ENCODE measurements around a stretch of chr16.

GRCh38 chr16:10368-10972 is 42.9 kb downstream of the POLR3K start:
- PRO-cap, result no peak

DNA sequence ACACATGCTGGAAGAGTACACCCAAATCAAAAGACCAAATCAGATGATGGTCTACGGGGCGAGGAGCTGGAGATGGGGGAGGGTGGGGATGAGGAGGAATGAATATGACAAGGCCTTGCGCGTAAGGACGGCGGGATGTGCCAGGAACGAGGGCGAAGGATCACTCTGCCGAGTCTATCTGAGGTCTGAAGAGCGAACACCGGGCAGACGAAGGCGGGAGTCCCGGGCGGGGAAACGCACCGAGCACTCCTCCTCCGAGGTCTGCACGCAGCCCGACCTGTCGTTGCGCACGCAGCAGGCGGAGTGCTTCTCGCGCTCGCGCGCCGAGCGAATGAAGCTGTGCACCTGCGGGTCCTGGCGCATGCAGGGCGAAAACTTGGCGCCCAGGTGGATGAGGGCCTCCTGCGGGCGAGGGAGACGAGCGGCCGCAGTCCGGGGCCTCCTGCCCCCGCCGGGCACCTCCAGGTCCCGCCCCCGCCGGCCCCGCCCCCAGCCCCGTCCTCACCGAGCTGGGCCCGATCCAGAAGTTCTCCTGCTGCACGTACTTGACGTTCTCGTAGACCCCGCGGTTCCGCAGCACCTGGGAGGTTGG is 7.3 kb downstream of the SNRNP25 start:
- PRO-cap, result no peak

GRCh38 chr16:67940-68517 is 4.4 kb downstream of the RHBDF1 start:
- PRO-cap, result unidirectional peak, minus-strand start at chr16:68259

- PRO-cap, result no peak
Observed at GRCh38 chr16:153884-154746, 1.7 kb downstream of the HBZ start.

DNA sequence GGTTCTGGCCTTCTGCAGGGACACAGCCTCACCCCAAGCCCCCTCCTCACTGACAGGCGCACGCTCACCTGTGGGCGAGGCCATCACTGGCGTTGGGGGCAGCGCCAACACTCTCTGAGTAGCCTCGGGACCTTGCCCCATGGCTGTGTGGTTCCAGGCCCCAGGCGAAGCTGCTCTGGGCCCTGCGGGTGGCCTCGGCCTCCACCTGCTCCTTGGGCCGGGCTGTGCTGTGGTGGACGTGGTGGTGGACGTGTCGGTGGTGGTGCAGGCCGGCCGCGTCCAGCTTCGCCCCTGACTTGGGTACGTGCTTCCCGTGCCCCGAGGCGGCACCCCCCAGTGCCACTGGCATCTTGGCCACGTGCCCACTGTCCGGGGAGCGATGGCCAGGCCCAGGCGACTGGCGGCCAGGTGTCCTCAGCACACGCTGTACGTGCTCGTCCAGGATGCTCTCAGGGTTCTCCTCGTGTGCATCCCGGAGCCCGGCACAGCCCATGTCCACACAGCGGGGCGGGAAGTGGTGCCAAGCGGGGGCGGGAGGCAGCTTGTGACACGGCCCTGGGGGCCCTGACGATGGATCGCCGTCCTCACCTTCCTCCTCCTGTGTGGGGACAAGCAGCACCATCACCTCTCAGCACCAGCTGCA is 14.8 kb downstream of the PDIA2 start:
- PRO-cap, result no peak

DNA sequence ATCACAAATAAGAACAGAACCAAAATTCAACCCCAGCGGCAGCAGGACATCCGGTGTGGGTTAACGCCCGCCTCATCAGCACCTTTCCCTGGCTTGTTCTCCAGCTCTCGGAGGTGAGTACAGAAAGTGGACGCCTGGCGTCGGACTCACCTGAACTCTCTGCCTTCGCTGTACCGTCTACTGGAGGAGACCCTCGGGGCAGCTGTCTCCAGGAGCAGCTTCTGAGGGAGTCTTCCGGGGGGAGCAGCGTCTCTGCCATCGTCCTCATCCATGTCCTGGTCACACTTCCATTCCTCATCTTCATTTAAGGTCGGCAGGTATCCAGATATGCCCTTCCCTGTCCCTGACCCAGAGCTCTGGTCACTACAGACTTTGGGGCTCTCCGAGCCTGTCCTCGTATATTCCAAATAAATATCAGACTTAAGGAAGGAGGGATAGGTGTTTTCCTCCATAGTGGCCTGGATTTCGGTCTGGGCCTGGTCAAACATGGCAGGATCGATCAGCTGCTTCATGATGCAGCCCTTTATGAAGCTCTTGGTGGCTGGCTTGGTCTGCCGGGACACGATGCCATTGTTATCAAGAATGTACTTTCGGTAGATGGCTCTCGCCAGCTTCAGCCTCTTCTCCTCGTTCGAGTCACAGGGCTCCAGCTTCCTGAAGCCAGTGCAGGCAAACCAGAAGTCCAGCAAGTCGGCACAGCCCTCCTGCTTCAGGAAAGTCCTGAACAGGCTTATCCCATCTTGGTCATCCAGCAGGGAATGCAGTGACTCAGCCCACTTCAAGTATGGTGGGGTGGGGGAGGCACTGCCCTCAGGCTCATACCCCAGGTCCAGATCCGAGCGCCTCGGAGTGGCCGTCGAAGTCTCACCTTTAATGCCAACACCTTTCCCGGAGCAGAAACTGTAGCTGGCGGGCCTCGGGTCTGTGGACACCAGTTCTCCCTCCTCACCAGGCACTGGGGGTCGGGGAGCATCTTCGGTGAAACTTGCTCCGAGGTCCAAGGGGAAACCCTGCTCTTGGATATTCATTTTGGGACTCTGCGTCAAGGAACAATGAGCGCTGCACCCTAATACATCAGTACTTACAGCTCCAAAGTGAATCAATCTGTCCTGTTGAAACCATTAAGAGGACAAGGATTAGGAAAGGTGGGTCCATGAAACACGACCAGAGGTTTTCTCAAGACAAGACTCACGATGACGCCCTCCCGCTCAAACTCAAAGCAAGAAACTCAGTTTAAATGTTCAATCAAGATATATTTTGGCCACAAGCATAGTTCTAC is 6.1 kb downstream of the AXIN1 start:
- PRO-cap, result no peak

- PRO-cap, result no peak
Observed at GRCh38 chr16:387974-388662, 6.3 kb upstream of the PGAP6 start.

GRCh38 chr16:424605-424810 is 941 bp upstream of the RAB11FIP3 start:
- PRO-cap, result no peak

DNA sequence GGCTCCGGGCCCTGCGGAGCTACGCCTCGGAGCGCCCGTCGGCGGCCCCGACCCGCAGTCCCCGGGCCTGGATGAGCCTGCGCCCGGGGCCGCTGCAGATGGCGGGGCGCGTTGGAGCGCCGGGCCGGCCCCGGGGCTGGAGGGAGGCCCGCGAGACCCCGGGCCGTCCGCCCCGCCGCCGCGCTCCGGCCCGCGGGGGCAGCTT is 555 bp downstream of the RAB11FIP3 start:
- PRO-cap, result no peak

GRCh38 chr16:523999-524724 is 3.4 kb upstream of the CAPN15 start:
- PRO-cap, result no peak

GRCh38 chr16:528678-529806 is 1.5 kb downstream of the CAPN15 start:
- PRO-cap, result bidirectional peak, plus-strand start at chr16:528969, minus-strand start at chr16:528862; bidirectional peak, plus-strand start at chr16:529279, minus-strand start at chr16:529294

DNA sequence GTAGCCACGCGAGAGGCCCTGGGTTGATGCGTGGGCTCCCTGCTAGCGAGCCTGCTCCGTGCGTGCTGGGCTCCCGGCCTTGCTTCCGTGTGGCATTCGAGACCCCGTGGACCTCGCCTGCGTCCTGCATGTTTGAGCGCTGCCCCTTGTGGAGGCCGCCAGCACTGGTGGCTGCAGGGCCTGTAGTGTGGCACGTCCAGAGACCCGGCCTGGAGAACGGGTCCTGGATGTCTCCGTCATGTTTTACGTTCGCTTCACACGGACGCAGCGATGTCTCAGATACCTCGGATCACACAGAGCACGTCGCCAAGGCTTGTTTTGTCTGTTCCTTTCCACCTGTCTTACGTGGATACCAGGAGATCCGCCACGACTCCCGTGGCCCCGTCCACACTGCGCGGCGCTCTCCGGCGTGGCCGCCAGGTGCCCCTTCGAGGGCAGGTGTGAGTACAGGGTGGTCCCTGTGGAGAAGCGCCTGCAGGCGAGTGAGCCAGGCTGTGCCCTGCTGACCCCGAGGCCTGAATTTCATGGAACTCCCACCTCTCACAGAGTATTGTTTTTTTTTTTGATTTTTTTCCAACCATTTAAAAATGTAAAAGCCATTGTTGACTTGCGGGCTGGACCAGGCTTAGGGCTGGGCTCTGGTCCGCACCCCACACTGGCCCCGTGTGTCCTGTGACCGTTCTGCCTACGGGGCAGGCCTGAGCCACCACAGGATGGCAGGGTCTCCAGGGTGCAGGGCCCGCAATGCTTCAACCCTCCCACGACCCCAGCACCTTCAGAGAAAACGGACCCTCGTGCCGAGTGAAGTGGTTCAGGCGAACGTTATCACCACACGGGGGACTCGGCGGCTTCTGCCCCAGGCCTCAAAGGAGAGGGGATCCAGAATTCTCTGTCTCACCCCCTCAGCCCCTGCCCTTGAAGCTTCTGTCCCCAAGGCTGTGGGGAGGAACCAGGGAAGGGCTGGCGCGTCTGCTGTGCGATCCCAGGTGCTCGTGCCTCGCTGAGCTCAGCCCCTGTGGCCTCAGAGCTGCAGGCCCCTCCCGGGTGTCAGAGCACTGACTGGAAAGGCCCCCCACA is 10.6 kb downstream of the CAPN15 start:
- PRO-cap, result no peak

- PRO-cap, result no peak
Observed at GRCh38 chr16:538819-539733, 11.6 kb downstream of the CAPN15 start.

DNA sequence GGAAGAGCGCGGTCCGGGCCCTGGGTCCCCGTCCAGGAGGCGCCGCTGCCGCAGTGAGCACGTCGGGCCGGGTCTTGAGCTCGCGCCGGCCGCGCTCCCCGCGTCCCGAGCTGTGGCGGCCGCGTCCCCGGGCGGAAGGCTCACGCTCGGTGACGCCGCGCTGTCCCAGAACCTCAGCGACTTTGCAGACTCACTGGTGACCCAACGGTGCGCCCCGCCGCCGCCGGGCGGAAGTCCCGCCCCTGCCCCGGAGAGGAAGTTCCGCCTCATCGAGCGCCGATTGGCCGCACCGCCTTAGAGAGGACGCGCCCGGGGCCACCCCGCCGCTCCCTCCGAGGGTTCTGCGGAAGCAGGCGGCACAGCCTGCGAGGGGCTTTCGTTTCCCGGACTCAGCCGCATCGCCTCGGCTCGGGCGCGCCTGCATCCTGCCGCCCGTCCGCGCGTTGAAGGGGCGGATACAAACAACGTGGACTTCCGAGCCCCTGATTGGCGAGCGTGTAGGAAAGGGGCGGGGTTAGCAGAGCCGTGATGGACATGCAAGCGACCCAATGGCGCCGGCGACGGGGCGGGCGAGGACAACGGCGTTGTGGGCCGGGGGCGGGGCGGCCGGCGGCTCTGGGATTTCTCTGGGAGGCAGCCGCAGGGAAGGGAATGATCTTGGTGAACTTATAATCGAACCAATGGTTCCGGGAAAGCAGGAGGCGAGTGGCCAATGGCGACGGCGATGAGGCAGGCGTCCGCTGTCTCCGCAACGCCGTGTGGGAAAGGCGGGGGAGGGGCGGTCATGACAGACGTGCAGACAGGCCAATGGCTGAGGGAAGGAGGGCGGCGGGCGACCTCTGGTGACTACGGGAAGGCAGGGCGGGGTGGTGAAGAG is 577 bp upstream of the RAB40C start:
- PRO-cap, result bidirectional peak, plus-strand start at position 297 of the sequence, minus-strand start at position 184 of the sequence; bidirectional peak, plus-strand start outside the sequence, minus-strand start at position 760 of the sequence

DNA sequence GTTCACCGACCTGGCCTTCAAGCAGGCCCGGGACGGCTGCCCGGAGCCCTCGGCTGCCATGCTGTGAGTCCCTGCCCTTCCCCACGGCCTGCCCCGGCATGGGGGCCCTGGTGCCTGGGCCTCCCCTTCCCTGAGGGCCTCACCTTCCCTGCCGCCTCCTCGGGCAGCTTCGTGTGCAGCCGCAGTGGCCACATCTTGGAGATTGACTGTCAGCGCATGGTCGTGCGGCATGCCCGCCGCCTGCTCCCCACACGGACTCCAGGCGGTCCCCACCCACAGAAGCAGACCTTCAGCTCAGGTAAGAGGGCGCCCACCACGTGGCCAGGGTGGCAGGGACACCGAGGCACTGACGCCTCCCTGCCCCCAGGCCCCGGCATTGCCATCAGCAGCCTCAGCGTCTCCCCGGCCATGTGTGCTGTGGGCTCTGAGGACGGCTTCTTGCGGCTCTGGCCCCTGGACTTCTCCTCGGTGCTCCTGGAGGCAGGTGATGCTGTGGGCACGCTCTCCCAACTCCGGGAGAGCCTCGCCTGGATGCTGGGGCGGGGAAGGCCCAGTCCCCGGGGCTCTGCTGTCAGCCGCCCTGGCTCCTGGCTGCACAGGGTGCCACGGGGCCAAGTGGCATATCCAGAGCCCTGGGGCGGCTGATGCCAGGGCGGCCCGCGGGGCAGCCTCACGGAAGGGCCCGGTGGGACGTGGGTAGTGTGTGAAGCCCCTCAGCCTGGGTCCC is 6.4 kb downstream of the WDR90 start:
- PRO-cap, result no peak

GRCh38 chr16:676881-677884 is 1.7 kb downstream of the RHBDL1 start:
- PRO-cap, result bidirectional peak, plus-strand start at chr16:677268, minus-strand start at chr16:677158

DNA sequence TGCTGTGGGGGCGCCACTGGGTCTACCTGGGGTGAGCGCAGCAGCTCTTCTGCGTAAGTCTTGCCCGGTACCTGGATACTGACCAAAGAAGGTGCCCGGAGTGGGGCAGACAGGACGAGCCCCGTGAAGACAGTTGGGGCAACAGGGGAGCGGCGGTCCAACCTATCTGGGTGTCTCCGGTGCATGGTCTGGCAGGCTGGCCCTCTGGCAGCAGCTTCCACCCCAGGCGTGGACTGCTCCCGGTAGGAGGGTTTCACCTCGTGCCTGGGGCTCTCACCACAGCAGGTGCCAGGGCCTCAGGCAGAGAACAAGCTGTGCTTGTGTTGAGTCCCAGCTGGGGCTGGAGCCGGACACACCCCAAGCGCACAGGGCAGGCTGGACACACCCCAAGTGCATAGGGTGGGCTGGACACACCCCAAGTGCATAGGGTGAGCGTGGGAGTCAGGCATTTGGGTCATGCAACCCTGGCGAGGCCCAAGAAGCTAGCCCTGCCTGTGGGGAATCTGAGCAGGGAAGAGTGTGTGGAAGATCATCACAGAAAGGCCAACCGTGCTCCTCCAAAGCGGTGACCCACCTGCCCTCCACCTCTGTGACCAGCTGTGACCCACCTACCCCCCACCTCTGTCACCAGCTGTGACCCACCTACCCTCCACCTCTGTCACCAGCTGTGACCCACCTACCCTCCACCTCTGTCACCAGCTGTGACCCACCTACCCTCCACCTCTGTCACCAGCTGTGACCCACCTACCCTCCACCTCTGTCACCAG is 1.6 kb upstream of the FBXL16 start:
- PRO-cap, result no peak

GRCh38 chr16:761847-762673 is 1.5 kb downstream of the MSLN start:
- PRO-cap, result no peak

GRCh38 chr16:865657-866327 is 65.3 kb upstream of the GNG13 start:
- PRO-cap, result no peak

- PRO-cap, result no peak
Observed at GRCh38 chr16:872956-873405, 72.4 kb upstream of the GNG13 start.

Data from mucosa of descending colon (tissue), 1 donor.